Kidney epithelial cell (primary cell): ENCODE data around the gene MTLN.

GRCh38 chr2:108654691-108655266, 64.5 kb upstream of the RANBP2 start:
- RAMPAGE, long total RNA: no peak
- RRBS: no CpG with 5 or more reads among the region's 19 CpGs

- RAMPAGE, long total RNA: no peak
- RRBS: no CpG with 5 or more reads among the region's 5 CpGs
Measured at GRCh38 chr2:108739462-108739924, 20.2 kb downstream of the RANBP2 start.

- RAMPAGE, long total RNA: no peak
- RRBS: no CpG with 5 or more reads among the region's 21 CpGs
Measured at GRCh38 chr2:108763202-108764465, 22.9 kb upstream of the CCDC138 start.

GRCh38 chr2:108771719-108772276, 14.8 kb upstream of the CCDC138 start:
- RAMPAGE, long total RNA: no peak
- RRBS: no CpG with 5 or more reads among the region's 4 CpGs

- RAMPAGE, long total RNA: no peak
- RRBS: no CpG with 5 or more reads among the region's 4 CpGs
Measured at GRCh38 chr2:108782411-108782861, 4.1 kb upstream of the CCDC138 start.

GRCh38 chr2:109067186-109068207, 61.5 kb upstream of the SH3RF3 start:
- RAMPAGE, long total RNA: no peak
- RRBS: no CpG with 5 or more reads among the region's 18 CpGs

GRCh38 chr2:109457427-109458589, 156.0 kb downstream of the SEPTIN10 start:
- RAMPAGE, long total RNA: no peak
- RRBS: no CpG with 5 or more reads among the region's 17 CpGs

DNA sequence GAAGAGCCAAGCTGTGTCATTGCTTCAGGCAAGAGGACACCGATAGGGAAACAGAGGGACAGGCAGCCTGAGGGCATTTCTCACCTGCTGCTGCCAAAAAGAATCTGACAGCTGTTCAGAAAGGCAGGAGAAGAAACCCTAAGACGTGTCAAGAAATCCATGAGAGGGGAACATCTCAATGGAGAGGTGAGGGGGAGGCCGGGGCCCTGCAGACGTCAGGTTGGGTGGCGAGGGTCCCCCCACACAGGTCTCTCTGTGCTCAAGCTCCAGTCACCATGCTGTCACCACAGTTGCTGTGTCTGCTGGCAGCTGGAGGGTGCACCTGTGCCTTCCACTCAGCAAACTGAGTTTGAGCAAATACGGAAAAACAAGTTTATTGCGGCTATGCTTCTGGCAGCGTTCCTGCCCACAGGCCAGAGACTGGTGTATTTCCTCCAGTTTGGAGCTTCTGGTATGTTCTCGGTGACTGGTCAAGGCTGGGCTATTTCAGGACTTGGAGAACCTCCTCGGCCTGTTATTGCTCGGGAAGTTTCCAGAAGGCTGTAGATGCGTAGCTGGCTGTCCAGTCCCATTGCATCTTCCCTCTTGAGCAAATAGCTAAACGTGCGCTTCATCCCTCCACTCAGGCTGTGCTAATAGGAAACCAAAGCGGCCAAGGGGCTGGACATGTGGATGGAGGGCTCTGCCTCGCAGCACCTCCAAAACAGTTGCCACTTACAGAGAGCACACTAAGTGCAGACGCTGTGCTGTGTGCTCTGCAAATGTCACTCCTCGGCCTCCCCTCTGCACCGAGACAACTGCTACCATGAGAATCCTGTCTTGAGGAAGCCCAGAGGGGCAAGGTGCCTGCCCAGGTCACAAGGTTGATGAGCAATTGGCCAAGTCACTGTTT, 132.5 kb downstream of the SEPTIN10 start:
- RAMPAGE, long total RNA: no peak
- RRBS: no CpG with 5 or more reads among the region's 19 CpGs

DNA sequence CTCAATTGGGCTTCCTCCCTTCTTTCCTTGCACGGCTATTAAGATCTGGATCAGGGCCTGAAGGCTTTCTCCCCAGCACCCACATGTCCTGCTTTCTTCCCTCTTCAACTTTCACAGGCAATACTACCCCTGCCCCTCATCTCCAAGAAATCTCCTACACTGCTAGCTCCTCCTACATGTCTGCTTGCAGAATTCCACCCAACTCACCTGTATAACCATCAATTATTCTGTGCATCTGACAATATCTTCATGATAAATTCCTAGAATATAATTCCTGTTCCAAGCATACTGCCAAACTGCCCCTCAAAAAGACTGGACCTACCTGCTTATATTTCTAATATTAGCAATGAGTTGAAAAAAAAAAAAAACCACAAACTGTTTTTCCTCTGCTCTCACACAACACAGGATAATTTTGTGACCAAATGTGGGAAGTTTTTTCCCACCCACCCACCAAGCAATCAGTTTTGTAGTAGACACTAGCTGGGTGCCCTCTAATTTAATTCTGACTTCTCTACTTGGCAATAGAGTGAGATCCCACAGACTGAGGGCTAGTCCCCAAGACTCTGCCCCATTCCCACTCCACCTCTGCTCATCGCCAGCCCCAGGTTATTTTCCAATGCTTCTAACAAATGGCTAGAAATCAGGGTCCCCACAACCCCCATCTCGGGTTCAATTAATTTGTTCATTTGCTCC, 13.4 kb downstream of the SEPTIN10 start:
- RAMPAGE, long total RNA: no peak
- RRBS: no CpG with 5 or more reads among the region's 3 CpGs

- RAMPAGE, long total RNA: no peak
- RRBS: no CpG with 5 or more reads among the region's 40 CpGs
Measured at GRCh38 chr2:109760717-109761138, 33.4 kb upstream of the RGPD5 start.

DNA sequence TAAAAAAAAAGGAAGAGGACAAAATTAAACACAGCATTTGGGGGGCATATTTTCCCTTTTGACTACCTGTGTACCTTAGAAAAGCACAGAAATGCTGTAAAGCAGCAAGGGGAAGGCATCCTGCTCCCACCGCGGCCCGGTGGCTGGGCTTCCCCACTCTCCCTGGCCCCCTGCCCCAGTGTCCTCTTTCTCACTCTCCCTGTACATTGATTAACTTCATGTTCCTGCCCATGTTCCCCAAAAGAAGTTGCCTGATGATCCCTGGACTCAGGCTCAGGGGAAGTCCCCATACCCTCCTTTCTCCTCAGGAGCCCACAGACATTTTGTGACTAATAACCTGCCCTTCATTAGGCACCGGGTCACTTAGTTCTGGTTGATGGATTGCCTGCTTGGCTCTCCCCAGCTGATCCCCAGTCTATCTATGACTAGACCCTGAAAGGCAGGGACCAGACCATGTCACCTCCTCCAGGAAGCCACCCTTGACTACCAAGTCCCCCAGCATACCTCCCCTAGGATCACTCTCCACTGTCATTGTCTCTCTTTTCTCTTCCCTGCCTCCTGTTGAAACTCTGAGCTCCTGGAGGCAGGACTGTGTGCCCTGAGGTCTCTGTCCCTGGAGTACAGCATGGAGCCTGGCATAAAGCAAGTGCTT, 13.7 kb downstream of the MALL start:
- RAMPAGE, long total RNA: no peak
- RRBS: no CpG with 5 or more reads among the region's 4 CpGs

DNA sequence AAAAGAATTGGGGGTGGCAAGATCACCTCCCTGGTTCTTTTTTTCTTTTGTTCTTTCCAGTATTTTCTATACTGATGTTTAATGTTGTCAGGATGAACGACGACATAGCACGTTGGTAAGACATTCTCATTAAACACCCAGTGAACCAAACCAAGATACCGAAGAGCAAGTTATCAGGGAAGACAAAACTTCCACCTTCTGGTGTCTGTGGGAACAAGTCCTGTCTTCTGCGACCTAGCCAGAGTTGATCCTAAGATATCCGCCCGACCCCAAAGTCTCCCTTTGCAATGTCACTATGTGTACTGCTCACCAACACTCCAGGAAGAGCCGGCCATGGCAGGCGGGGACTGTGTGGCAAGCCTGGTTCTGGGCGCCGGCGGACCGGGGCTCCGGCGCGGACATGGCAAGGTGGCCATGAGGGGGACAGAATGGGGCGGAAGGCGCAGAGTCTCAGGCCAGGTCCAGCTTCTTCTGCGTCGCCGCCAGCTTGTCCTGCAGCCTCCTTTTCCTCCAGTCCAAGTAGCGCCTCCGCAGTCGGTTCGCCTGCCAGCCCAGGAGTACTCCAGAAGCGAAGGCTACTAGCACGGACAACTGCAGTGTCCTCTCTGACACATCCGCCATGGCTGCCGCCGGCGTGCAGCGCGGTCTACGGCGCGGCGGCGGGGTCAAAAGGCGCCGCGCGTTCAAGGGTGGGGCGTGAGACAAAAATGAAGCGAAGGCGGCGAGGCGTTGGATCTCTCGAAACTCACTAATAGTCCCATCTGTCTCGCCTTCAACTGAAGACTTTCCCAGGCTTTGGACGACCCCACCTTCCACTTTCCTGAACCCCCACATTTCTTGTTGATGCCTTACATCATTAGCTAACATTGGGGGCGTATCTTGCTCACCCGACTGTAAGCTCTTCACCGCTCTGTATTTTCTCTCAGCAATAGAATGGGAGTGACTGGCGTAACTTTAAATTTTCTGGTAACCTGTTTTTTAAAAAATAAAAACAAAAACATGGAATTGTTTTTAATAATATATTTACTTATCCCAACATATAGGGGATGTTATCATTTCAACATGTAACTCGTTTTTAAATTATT, at the start of gene MTLN:
Gene MTLN (minus strand): TSS at position 643 of the 1,085 bp plus-strand sequence.
- RAMPAGE, long total RNA: start-site peak on the minus strand centred at position 638 of the sequence, 14 bp wide, 234 and 102 reads in 2 replicates
- RRBS: 2% methylated on average over 4 of the region's 55 CpGs

DNA sequence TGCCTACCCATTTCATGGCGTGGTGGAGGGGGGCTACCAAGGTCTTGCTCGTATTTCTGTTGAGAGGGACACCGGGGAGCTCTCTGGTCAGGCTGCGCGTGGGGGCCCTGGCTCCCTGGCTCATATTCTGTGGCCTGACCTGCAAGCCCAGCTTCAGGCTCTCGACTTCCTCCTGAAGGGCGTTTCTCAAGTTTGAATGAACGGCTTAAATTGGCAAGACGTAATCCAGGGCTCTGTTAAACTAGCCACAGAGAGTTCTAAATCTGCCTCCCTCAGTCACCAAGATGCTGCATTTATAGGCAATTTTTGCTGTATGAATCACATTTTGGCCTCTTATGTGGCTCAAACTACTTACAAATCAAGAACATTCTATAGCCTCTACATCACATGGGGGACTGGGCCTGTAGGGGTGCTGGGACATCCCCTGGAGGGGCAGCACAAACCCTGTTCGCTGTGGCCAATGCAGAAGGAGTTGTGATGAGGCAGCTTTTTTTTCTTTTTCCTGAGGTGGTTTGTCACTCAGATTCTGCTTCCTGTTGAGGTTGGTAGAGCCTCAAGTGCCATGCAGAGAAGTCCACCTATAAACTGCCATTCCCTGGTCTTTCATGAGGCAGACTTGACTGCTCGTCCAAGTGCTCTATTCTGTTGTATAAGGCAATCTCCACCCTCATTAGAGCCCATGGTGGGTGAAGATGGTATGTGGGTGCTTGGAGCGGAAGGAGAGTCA, 120.0 kb downstream of the ACOXL start:
- RAMPAGE, long total RNA: no peak
- RRBS: no CpG with 5 or more reads among the region's 12 CpGs

DNA sequence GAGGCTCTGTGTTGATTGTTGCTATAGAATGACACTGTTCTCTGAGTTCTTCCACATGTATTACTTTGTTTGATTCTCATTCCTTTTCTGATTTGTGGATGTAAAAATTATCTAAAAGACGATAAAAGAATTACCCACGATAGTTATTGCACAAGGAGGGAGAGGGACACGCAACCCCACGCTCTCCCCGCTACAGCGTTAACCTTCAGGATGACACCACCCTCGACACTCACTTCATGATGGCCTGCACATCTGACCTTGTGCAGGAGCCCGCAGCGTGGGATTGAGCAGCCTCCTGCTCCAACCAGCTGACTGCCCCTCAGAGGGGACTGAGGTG, 156.2 kb downstream of the BCL2L11 start:
- RAMPAGE, long total RNA: no peak
- RRBS: no CpG with 5 or more reads among the region's 9 CpGs

- RAMPAGE, long total RNA: no peak
- RRBS: no CpG with 5 or more reads among the region's 9 CpGs
Measured at GRCh38 chr2:111355443-111355838, 234.7 kb downstream of the BCL2L11 start.

GRCh38 chr2:111659271-111660391, 224.4 kb downstream of the ANAPC1 start:
- RAMPAGE, long total RNA: no peak
- RRBS: no CpG with 5 or more reads among the region's 14 CpGs

- RAMPAGE, long total RNA: no peak
- RRBS: no CpG with 5 or more reads among the region's 13 CpGs
Measured at GRCh38 chr2:111698690-111699599, 185.0 kb downstream of the ANAPC1 start.

DNA sequence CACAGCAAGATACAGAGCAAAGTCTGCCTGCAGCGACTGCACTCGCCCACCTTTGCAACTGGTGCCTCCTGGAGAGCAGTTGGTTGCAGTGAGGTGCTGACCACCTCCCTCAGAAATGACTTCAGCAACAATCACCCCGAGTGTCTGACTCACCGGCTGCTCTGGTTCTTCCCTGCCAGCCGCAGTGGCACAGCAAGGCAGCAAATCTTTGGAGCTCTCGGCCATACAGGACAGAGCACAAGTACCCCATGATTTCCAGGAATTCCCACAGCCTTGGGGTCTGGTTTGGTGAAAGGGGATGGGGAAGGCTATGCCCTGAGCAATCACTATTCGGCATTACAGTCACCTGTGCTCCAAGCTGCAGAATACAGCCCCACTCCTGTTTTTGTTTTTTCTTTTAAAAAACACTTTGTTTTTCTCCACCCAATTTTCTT, 179.6 kb downstream of the ANAPC1 start:
- RAMPAGE, long total RNA: no peak
- RRBS: no CpG with 5 or more reads among the region's 7 CpGs

- RAMPAGE, long total RNA: no peak
- RRBS: no CpG with 5 or more reads among the region's 5 CpGs
Measured at GRCh38 chr2:111896092-111896453, 2.3 kb upstream of the MERTK start.

DNA sequence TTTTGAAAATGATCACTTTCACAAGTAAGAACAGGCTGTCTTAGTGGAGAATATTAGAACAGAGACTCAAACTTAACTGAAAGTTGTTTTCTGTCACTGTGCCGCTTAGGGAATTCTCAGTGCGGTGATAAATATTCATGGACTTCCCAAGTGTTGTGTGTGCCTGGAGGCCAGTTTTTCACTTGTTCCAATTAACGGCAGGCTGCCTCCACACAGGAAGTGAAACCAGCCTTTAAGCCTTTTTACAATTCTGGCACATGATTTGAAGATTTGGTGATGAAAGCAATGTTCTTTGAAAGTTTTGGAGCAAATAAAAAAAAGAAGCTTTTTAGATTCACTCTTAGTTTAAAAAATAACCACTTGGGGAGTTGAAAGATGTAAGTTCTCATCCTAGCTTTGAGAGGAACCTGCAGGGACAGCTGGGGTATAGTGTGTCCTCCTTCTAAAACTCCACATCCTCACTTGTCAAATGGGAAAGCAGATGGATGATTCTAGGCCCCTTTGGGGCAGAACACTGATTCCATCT, 8.1 kb downstream of the MERTK start:
- RAMPAGE, long total RNA: no peak
- RRBS: no CpG with 5 or more reads among the region's 3 CpGs